Right atrium auricular region (tissue), 2 donors: ENCODE measurements around a stretch of chr19.

DNA sequence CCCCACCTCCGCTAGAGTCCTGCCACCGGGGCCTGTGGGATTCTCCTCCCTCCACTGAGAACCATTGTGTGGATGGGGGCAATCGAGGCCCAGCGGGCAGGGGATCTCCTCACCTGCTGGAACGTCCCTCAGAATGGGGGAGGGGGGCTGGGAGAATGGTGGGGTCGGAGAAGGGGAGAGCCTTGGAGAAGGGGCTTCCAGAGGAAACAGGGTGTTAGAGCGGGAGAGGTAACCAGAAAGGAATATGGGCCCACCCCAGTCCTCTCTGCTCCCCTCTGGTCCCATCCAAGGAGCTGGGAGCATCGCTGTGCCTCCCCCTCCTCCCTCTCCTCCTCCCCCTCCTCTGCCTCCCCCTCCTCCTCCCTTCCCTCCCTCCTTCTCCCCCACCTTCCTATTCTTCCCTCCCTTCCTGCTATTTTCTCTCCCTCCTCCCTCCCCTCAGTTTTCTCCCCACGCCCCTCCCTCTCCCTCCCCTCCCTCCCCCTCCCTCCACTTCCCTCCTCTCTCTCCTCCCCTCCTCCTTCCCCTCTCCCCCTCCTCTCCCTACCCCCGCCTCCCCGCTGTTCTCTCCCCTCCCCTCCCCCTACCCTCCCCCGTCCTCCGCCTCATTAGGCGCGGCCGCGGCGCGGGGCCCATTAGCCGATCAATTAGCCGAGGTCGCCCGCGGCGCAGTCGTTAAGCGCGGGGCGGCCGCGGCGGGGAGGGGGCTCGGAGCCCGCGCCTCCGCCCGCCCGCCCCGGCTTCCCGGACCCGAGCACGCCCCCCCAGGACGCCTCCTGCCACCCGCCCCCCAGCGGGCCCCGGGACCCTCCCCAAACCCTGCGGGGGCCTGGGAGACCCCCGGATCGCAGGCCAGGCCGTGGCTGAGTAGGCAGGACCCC lies 15.5 kb downstream of the TLE5 start:
- PRO-cap: unidirectional peak, plus-strand start at position 635 of the sequence
- RAMPAGE, long total RNA, 2 experiments: no peak in any of the 2 experiments

DNA sequence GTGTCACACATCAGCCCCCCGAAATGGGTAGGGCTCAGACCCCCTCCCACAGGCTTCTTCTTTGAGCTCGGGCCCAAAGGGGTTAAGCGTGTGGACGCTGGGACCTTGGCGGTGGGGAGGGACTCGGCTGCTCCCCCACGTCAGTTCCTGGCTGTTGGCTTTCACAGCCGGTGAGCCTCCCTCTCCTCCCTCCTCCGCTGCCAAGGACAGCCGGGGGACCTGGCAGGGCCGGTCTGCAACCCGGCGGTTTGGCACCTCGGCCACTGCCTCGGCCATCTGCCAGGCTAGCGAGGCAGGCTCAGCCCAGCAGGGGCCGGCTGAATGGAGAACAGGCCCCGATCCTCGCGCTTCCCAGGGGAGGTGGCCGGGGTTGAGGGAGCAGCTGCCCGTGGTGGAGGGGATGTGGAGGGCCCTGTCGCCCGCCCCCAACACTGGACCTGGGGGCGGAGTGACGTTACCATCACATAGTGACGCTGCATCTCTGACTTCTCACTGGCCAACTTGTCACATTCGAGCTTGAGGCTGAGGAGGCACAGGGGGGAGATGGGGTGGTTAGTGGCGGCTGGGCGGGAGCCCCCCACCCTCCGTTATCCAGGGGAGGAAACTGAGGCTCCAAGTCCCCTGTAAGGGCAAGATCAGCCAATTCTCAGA lies 4.9 kb downstream of the TLE5 start:
- PRO-cap: unidirectional peak, plus-strand start at position 301 of the sequence; bidirectional peak, plus-strand start at position 507 of the sequence, minus-strand start at position 404 of the sequence
- RAMPAGE, long total RNA, 2 experiments: no peak in any of the 2 experiments

DNA sequence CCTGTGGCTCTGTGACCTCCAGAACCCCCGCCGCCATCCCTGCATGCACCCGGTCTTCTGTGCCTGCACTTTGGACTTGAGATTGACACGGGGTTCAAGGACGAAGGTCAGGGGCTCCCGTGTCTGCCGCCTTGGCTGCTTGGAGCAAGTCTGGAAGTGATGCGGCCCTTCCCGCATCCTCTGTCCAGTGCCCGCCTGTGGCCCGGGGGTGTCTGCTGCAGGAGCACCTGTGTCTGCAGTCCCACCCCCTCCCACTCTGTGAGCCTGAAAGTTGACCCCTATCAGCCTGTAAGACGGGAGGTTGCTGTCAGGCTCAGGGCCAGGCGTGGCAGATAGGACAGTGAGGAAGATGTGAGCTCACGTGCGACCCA lies 2.3 kb downstream of the GNA11 start:
- PRO-cap: no peak
- RAMPAGE, long total RNA, 2 experiments: no peak in any of the 2 experiments

DNA sequence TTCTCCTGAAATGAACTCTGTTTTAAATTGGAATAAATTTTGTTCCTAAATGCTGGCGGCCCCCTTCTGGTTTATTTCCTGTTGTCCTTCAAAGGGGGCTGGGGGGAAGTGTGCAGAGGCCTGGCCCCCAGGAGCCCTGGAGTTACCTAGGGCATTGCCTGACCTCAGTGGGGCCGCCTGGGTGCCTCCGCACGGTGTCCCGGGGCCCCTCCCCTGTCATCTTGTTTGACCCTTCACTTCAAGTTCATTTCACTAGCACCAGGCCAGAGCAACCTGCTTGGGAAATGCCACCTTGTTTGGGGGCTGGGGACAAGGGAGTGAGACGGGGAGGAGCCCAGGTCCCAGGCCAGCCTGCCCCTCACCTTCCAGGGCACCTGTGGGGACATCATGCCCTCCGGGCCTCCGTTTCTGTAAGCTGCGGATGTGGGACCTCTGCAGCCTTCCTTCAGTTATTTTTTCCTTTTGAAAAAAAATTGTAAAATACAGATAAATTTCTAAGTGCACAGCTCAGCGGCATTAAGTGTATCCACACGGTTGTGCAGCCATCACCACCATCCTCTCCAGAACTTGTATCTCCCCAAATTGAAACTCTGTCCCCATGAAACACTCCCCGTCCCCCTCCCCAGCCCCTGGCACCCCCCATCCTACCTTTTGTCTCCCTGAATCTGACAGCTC lies 11.7 kb upstream of the GNA15 start:
- PRO-cap: no peak
- RAMPAGE, long total RNA, 2 experiments: no peak in any of the 2 experiments

- PRO-cap: unidirectional peak, minus-strand start at chr19:3133530
- RAMPAGE, long total RNA, 2 experiments: no peak in any of the 2 experiments
Measured at GRCh38 chr19:3133325-3134163, 2.3 kb upstream of the GNA15 start.

- PRO-cap: no peak
- RAMPAGE, long total RNA, 2 experiments: no peak in any of the 2 experiments
Measured at GRCh38 chr19:3136695-3137145, 887 bp downstream of the GNA15 start.

GRCh38 chr19:3188659-3189489 lies 3.1 kb downstream of the NCLN start:
- PRO-cap: no peak
- RAMPAGE, long total RNA, 2 experiments: no peak in any of the 2 experiments

- PRO-cap: no peak
- RAMPAGE, long total RNA, 2 experiments: no peak in any of the 2 experiments
Measured at GRCh38 chr19:3193279-3194380, 7.9 kb downstream of the NCLN start.

DNA sequence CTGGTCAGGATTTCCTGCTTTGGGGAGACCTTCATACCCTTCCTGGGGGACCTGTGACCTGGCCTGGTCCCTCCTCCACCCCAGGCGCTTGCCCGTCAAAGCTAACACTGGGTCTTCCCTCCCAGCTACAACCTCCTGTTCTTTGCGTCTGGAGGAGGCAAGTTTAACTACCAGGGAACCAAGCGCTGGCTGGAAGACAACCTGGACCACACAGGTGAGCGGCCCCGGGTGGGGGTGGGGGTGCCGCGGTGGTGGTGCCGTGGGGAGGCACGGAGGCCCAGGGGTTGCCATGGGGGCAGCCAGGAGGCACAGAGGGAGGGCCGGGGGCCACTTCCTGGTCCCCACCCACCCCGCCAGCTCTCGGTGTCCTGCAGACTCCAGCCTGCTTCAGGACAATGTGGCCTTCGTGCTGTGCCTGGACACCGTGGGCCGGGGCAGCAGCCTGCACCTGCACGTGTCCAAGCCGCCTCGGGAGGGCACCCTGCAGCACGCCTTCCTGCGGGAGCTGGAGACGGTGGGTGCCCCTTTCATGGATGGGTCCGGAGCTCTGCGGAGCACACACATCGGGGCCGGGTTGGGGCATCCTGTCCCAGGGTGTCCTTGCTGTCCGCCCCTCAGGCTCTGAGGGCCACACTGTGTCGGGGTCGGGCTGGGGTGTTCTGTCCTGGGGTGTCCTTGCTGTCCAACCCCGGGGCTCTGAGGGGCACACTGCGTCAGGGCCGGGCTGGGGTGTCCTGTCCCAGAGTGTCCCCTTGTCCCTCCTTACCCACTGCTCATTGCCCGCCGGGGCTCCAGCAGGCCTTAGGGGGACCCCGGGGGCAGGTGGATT lies 18.1 kb downstream of the NCLN start:
- PRO-cap: no peak
- RAMPAGE, long total RNA, 2 experiments: no peak in any of the 2 experiments

DNA sequence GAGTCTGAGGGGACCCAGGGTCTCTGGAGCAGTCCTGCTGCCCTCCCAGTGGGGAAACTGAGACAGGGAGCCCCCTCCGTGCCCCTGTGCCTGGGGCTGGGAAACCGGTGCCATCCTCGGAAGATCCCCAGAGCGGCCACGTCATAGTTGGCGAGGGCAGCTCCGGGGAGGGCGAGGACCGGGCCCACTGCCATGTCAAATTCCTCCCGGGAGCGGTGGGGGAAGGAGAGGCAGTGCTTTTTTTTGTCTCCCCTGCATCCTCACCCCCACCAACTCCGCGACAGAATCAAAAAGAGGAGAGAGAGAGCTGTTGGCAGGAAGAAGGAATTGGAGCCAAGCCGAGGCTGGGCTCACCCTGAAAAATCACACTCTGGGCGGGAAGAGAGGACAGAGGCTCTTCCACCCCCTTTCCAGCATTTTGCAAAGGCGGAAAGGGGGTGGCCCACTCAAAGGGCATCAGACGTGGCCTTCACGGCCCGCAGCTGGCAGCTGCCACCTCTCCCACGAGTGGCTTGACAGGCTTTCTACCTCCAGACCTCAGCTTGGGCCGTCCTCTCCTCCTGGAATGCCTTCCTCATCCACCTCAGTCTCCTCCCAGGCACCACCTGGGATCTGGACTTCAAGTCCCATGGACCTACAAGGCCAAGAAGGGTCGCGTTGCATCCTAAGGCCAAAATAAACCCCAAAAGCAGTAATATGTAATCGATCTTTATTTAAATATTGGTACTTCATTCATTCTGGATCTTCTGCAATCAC lies 19.6 kb upstream of the NFIC start:
- PRO-cap: bidirectional peak, plus-strand start at position 283 of the sequence, minus-strand start at position 140 of the sequence
- RAMPAGE, long total RNA, 2 experiments: no peak in any of the 2 experiments

GRCh38 chr19:3462459-3463321 lies 17.6 kb downstream of the SMIM24 start:
- PRO-cap: unidirectional peak, plus-strand start at chr19:3463123
- RAMPAGE, long total RNA, 2 experiments: no peak in any of the 2 experiments

- PRO-cap: no peak
- RAMPAGE, long total RNA, 2 experiments: start-site peak on the plus strand in 1 of 2 experiments, at chr19:3464925-3464956 at its widest, 27 reads per replicate
Measured at GRCh38 chr19:3464878-3465676, 15.2 kb downstream of the SMIM24 start.

- PRO-cap: no peak
- RAMPAGE, long total RNA, 2 experiments: no peak in any of the 2 experiments
Measured at GRCh38 chr19:3470719-3471091, 9.6 kb downstream of the SMIM24 start.

DNA sequence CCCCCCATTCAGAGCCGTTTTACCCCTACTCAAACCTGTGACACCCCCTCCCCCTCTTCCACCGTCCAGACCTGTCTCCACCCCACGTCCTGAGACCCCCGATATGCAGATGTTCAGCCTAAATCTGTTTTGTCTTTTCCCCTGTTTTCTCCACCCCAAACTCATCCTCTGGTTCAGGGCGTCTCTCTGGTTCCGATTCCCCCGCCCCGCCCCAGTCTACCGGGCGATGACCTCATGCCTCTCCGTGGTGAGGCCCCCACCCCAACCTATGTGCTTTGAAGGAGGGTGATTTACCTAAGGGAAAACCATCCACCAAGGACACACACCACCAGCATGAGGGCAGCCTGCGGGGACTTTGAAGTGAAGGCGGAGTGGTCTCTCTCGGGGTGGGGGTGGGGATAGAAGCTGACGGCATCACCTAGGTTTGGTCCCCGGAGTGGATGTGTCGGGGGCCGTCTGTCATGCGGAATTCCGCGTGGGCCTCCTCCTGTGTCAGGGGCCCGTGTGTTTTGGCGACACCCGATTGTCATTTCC lies 1.3 kb downstream of the FZR1 start:
- PRO-cap: unidirectional peak, minus-strand start at position 188 of the sequence
- RAMPAGE, long total RNA, 2 experiments: no peak in any of the 2 experiments

DNA sequence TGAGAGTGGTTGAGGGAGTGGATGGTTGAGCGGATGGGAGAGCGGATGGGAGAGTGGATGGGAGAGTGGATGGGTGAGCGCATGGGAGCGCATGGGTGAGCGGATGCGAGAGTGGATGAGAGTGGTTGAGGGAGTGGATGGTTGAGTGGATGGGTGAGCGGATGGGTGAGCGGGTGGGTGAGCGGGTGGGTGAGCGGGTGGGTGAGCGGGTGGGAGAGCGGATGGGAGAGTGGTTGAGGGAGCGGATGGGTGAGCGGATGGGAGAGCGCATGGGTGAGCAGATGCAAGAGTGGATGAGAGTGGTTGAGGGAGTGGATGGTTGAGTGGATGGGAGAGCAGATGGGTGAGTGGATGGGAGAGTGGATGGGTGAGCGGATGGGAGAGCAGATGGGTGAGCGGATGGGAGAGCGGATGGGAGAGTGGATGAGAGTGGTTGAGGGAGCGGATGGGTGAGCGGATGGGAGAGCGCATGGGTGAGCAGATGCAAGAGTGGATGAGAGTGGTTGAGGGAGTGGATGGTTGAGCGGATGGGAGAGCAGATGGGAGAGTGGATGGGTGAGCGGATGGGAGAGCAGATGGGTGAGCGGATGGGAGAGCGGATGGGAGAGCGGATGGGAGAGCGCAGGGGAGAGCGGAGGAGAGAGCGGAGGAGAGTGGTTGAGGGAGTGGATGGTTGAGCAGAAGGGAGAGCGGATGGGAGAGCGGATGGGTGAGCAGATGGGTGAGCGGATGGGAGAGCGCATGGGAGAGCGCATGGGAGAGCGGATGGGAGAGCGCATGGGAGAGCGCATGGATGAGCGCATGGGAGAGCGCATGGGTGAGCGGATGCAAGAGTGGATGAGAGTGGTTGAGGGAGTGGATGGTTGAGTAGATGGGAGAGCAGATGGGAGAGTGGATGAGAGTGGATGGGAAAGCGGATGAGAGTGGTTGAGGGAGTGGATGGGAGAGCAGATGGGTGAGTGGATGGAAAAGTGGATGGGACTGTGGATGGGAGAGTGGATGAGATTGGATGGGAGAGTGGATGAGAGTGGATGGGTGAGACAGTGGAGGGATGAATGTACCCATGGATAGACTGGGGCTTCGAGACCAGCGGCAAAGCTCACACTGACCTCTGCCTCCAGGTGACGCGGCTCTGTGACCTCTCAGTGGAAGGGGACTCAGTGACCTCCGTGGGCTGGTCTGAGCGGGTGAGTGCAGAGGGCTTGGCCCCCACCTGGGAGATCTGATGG lies 8.9 kb upstream of the TEKTIP1 start:
- PRO-cap: no peak
- RAMPAGE, long total RNA, 2 experiments: no peak in any of the 2 experiments

- PRO-cap: no peak
- RAMPAGE, long total RNA, 2 experiments: no peak in any of the 2 experiments
Measured at GRCh38 chr19:3531639-3532856, 6.9 kb upstream of the TEKTIP1 start.

DNA sequence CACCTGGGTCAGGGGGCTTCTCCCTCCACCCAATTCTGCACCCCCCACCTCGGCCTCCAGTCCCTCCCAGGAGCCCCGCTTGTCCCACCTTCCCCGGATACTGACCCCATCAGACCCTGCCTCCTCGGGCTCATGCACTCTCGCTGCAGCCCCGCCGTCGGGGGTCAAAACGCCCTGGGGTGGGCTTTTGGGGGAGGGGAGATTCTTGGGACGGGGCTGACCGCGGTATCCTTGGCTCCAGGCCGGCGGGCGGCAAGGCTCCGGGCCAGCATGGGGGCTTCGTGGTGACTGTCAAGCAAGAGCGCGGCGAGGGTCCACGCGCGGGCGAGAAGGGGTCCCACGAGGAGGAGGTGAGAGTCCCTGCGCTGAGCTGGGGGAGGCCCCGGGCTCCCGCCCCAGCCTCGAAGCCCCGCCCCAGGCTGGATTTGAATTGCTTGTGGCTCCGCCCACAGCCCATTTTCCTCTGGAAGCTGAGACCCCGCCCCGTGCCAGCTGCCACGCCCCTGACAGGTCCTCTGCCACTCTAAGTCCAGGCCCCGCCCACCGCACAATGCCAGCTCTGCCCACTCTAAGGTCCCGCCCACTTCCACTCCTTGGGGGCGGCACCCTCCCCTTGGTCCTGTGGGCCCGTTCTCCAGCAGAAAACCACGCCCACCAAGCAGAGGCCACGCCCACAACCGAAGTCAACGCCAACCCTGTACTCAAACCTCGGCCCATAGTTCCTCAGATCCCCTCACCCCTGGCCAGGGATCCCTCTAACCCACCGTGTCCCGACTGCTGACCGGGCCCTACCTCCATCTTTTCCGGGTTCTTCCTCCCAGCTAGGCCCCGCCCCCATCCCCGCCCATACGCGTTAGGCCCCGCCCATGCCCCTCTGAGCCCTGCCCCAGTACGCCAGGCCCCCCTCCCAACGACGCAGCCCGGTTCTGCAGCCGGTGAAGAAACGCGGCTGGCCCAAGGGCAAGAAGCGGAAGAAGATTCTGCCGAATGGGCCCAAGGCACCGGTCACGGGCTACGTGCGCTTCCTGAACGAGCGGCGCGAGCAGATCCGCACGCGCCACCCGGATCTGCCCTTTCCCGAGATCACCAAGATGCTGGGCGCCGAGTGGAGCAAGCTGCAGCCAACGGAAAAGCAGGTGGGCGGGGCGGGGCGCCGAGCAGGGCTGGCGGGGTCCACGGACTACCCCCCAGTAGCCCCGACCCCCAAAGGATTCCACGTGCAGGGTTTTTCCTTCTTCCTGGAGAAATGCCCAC lies 1.1 kb downstream of the HMG20B start:
- PRO-cap: no peak
- RAMPAGE, long total RNA, 2 experiments: no peak in any of the 2 experiments

DNA sequence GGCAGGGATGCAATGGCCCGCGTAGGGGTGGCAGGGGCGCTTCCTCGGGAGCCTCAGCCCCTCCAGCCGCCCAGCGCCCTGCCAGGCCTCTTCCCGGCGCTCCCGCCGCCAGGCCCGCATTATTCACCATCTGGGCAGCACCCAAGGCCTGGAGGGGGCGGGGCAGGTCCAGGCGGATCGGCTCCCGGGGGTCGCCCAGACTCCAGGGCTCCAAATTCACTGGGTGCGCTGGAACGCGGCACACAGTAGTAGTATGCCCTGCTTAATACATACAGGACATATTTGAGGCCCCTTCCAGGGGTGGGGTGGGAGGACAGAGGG lies 320 bp upstream of the TBXA2R start:
- PRO-cap: bidirectional peak, plus-strand start at position 119 of the sequence, minus-strand start at position 95 of the sequence
- RAMPAGE, long total RNA, 2 experiments: no peak in any of the 2 experiments

DNA sequence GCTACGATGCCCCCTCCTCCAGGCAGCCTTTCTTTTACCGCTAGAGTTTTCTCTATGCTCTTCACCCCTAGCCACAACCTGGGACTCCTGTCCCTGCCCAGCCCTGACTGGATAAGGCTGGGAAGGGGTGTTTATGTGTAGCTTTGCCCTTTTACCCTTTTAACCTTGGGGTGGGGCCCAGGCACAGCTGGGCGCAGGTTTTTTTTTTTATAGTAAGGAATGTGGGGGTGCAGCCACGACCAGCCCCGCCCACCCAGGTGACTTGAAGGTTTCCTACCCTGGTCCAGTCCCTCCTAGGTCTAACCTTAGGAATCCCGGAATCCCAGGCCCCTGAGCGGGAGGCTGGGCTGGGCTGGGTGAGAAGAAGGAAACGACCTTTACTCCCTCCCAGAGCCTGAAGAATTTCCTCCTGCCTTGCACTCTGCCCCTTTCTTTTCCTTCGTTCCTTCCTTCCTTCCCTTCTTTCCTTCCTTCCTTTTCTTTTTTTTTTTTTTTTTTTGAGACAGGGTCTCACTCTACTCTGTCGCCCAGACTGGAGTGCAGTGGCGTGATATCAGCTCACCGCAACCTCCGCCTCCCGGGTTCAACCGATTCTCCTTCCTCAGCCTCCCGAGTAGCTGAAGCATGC lies 12.4 kb downstream of the TJP3 start:
- PRO-cap: no peak
- RAMPAGE, long total RNA, 2 experiments: no peak in any of the 2 experiments

DNA sequence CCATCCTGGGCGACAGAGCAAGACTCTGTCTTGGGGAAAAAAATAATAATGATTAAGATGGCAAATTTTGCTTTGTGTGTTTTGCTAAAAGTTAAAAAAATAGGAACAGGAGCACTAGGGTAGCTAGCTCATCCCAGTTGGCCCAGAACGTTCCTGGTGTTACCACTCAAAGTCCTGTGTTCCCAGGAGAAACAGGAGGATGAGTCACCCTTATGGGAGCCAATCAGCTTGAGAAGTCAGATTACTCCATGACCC lies 12.8 kb downstream of the NMRK2 start:
- PRO-cap: bidirectional peak, plus-strand start outside the sequence, minus-strand start at position 155 of the sequence
- RAMPAGE, long total RNA, 2 experiments: no peak in any of the 2 experiments